A375 (cell line): ENCODE measurements around the genes TTYH2 and CD300E.

DNA sequence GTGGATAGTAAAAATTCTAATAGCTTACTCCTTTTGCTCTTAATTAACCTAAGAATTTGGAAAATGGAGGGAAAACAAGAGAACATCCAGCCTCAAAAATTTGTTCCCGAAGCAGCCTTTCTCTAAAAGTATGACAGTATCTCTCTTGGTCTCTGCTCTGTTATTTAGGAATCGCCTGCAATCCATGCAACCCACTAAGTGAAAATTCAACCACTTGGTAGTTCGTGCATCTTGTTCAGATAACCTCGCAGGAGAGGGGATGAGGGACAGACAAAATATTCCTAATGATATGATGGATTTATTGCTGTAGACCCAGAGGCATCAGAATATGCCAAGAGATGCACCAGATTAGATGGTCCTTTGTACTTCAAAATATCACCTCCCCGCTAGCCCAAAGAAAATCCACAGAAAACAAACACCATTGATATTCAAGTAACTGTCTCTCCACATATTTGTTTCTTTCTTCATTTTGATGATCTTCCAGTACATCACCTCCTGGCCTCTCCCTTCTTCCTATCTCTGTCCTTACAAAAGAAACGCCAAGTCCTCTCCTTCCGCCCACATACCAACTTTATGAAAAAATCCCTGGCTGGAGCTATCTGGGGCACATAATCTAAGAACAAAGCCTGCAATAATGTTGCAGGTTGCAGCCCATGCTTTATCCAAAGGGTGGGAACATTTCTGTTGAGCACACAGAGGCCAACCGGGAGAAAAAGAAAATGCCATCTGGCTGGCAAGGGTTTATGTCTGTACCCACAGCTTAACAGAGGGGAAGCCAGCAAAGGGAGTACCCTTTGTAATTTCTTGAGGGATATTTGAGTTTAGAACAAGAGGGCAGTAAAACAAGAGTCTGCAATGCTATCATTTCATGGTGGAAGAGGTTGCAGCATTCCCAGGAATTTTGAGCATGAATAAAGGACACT, 409.4 kb downstream of the SOX9 start:
- RAMPAGE, long total RNA: no peak

- RAMPAGE, long total RNA: no peak
Observed at GRCh38 chr17:72540103-72540807, 419.4 kb downstream of the SOX9 start.

- RAMPAGE, long total RNA: no peak
Observed at GRCh38 chr17:72560332-72561319, 439.8 kb downstream of the SOX9 start.

GRCh38 chr17:73365907-73366550, 54.2 kb upstream of the CDC42EP4 start:
- RAMPAGE, long total RNA: no peak

- RAMPAGE, long total RNA: no peak
Observed at GRCh38 chr17:73554098-73554297, 90.2 kb downstream of the SDK2 start.

- RAMPAGE, long total RNA: no peak
Observed at GRCh38 chr17:73647930-73648462, 3.8 kb upstream of the SDK2 start.

GRCh38 chr17:73777422-73777710, 133.1 kb upstream of the SDK2 start:
- RAMPAGE, long total RNA: no peak

- RAMPAGE, long total RNA: no peak
Observed at GRCh38 chr17:74078139-74078637, 125.3 kb upstream of the RPL38 start.

- RAMPAGE, long total RNA: no peak
Observed at GRCh38 chr17:74205187-74205862, 1.8 kb downstream of the RPL38 start.

- RAMPAGE, long total RNA: no peak
Observed at GRCh38 chr17:74212888-74213795, at the start of gene TTYH2. TTYH2 (plus strand) TSS chr17:74213571.

- RAMPAGE, long total RNA: no peak
Observed at GRCh38 chr17:74214658-74215198, 1.4 kb downstream of the TTYH2 start.

GRCh38 chr17:74239150-74239536, 25.8 kb downstream of the TTYH2 start:
- RAMPAGE, long total RNA: no peak

GRCh38 chr17:74241364-74241979, 28.1 kb downstream of the TTYH2 start:
- RAMPAGE, long total RNA: no peak

- RAMPAGE, long total RNA: no peak
Observed at GRCh38 chr17:74308206-74308568, 17.8 kb upstream of the KIF19 start.

DNA sequence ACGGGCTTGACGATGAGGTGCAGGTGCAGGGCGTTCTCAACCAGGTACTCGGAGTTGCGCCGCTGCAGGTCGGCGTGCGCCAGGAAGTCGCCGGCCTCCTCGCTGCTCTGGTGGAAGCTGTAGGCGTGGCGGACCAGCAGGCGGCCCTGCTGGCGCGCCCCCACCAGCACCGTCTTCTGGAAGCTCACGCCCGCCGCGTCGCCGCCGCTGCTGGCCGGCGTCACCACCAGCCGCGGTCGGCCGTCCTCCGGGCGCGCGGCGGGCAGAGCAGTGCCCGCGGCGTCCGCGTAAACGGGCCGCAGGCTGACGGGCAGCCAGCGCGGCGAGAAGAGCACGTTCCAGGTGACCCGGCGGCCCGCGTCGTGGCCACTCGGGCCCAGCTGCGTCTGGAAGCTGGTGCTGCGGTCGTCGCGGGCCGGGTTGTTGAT, 5.0 kb downstream of the BTBD17 start:
- RAMPAGE, long total RNA: no peak

DNA sequence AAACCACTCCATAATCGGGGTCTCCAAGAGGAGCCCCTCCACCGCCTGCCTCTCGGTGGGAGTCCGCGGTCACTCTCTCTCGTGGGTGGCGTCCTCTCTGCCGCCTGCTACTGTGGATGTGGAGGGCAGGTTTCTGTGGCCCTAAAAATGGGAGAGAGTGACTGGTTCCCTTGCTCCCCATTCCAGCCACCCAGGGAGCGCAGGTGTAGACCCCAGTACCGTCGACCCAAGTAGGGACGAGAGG, 770 bp downstream of the GPRC5C start:
- RAMPAGE, long total RNA: no peak

DNA sequence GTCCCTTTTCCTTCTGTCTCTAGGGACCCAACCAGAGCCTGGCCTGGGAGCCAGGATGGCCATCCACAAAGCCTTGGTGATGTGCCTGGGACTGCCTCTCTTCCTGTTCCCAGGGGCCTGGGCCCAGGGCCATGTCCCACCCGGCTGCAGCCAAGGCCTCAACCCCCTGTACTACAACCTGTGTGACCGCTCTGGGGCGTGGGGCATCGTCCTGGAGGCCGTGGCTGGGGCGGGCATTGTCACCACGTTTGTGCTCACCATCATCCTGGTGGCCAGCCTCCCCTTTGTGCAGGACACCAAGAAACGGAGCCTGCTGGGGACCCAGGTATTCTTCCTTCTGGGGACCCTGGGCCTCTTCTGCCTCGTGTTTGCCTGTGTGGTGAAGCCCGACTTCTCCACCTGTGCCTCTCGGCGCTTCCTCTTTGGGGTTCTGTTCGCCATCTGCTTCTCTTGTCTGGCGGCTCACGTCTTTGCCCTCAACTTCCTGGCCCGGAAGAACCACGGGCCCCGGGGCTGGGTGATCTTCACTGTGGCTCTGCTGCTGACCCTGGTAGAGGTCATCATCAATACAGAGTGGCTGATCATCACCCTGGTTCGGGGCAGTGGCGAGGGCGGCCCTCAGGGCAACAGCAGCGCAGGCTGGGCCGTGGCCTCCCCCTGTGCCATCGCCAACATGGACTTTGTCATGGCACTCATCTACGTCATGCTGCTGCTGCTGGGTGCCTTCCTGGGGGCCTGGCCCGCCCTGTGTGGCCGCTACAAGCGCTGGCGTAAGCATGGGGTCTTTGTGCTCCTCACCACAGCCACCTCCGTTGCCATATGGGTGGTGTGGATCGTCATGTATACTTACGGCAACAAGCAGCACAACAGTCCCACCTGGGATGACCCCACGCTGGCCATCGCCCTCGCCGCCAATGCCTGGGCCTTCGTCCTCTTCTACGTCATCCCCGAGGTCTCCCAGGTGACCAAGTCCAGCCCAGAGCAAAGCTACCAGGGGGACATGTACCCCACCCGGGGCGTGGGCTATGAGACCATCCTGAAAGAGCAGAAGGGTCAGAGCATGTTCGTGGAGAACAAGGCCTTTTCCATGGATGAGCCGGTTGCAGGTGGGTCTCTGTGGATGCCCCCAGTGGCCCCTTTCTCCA, 8.2 kb downstream of the GPRC5C start:
- RAMPAGE, long total RNA: no peak

- RAMPAGE, long total RNA: no peak
Observed at GRCh38 chr17:74451153-74451641, 15.2 kb upstream of the CD300A start.

GRCh38 chr17:74621951-74622273, 1.6 kb downstream of the CD300E start:
- RAMPAGE, long total RNA: no peak

DNA sequence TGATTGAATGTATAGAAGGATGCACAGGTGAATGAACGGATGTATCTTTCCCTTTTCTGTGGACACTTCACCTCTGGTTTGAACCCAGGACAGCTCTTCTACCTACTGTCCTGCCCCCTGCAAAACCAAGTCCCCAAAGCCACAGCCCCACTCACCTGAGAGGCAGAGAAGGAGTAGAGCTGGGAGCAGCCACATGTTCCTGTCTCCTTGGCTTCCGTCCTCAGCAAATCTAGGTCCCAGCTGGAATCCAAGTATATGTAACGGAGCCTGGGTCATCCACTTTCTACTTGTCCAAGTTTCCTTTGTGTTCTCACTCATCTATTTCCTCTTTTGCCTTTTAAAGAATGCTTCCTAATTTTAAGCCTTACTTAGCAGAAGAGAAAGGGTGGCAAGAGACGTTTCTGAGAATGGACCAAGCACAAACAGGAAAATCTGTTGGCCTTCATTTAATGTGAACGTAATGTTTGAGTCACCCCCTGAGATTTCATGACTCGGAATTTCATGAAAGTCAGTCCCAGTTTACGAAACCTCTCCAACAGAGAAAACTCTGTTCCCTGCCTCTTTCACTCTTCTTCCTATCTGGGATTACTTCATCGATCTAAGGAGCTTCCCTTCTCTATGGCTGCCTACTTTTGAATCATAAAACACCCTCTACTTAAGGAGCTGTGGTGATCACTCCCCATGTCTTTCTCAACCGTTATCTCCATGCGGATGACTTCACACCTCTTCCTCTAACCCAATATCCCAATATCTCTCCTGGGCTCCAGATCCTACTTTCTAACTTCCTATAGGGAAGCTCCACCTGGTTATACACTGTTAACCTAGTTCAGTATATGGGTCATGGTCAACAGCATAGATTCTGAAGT, at the start of gene CD300E:
CD300E (minus strand) TSS at position 312 of the 866 bp plus-strand sequence.
- RAMPAGE, long total RNA: no peak